ENCODE results near the gene OR10G2.

- PRO-cap = no peak
Measured at GRCh38 chr14:21430727-21431789, 24.9 kb downstream of the CHD8 start.

DNA sequence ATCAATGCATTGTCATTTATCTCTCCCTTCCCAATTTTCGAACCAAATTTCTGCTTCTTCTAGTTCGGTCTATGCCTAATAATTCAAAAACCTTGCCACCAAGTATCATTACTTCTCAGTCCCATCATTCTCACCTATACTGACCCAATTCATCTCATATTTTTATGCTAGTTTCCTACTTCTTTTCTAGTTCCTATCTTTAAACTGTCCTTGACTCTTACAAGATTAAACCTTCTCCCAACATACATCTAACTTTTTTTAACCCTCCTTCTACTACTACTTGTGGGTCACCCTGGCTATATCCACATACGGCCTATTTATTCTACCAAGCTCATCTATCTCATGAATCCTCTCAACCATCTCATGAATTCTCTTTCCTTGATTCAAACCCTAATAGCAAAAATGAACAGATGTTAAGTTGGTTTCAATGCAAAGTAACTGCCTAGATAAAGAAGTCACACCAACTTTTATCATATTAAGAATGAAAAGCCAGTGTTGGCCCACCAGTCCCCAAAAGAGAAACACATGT lies 21.3 kb downstream of the CHD8 start:
- PRO-cap = no peak

DNA sequence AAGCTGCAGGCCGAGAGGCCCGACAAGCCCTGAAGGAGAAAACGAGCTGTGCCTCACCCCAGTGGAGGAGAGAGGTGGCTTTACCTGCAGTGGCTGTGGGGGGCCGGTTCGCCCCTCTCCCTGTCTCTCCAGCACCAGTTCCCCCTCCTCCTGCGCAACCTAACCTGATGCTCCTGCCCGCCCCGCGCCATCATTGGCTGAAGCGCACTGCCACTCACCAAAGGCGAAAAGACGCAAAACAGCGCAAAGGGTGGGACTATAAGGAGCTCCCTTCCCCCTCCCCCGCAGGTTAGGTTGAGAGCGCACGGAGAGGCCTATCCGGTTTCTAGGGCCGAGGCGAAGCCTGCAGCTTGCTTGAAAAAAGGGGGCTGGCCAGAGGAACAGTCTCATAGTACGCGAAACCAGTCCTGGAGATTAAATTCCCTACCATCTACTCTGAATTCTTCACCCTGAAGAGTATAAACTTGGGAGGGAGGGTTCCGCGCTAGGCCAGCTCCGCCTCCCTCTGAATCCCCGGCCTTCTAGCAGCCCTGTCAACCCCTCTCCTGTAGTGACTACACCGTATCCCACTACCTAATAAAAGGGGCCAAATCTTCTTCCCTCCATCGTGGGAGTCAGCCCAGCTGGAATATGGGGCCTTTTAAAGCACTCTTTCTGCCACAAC lies 18.7 kb downstream of the CHD8 start:
- PRO-cap = bidirectional peak, plus-strand start at position 321 of the sequence, minus-strand start at position 136 of the sequence; bidirectional peak, plus-strand start at position 605 of the sequence, minus-strand start at position 523 of the sequence

- PRO-cap = no peak
Measured at GRCh38 chr14:21634681-21635312, at the start of gene OR10G2. Gene OR10G2 (minus strand): TSS chr14:21634940.

- PRO-cap = no peak
Measured at GRCh38 chr14:21738528-21738967, 64.9 kb upstream of the OR4E1 start.

DNA sequence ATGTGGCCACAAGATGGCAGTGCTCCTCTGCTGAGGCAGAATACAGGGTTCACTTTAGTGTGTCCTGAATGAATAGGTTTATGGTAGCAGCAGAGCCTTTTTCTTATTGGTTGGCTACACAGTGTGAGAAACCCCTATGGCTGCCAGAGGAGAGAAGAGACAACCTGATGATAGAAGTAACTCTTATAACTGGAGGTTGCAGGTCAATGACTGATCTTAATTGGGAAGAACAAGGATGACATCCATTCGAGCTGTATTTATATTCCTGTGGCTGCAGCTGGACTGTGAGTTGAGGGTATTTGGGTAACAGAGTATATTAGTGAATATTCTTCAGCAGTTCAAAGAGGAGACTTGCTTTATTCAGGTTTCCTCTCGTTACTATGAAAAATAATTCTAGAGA lies 195.0 kb upstream of the OR4E1 start:
- PRO-cap = no peak

DNA sequence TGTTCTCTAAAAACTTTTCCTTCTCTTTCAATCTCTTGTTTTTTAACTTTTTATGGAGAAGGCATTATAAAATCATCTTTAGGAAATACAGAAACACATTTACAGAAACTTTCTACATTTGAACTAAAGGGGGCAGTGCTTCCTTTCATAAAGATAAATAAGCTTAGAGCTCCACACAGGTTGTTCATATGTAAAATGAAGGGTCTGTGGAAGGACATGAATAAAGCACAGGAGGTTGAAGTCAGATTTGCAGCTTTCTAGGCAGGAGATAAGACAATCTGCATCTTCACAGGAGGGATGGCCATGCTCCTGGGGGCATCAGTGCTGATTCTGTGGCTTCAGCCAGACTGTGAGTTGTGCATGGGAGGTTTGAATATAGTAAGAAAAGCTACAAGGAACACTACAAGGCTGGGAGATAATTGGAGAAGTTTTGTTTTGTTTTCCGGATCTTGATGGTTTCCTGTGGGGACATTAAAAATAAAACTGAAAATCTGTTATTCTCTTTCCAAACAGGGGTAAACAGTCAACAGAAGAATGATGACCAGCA lies 425.9 kb downstream of the DAD1 start:
- PRO-cap = no peak

- PRO-cap = no peak
Measured at GRCh38 chr14:22487964-22488339, 101.1 kb downstream of the DAD1 start.

DNA sequence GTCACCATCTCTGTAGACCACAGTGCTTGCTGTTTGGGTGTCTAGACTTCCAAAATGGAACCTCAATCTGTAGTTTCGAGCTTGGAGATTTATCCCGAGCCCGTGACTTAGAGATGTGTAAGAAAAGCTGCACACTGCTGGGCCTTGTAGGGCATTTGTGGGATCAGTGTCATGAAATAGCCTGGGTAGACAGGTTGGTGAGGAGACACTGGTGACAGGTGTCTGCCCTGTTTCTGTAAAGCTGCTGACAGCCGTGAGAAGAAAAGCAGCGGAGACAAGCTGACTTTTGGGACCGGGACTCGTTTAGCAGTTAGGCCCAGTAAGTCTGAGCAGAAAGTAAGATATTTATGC lies 95.9 kb downstream of the DAD1 start:
- PRO-cap = no peak

DNA sequence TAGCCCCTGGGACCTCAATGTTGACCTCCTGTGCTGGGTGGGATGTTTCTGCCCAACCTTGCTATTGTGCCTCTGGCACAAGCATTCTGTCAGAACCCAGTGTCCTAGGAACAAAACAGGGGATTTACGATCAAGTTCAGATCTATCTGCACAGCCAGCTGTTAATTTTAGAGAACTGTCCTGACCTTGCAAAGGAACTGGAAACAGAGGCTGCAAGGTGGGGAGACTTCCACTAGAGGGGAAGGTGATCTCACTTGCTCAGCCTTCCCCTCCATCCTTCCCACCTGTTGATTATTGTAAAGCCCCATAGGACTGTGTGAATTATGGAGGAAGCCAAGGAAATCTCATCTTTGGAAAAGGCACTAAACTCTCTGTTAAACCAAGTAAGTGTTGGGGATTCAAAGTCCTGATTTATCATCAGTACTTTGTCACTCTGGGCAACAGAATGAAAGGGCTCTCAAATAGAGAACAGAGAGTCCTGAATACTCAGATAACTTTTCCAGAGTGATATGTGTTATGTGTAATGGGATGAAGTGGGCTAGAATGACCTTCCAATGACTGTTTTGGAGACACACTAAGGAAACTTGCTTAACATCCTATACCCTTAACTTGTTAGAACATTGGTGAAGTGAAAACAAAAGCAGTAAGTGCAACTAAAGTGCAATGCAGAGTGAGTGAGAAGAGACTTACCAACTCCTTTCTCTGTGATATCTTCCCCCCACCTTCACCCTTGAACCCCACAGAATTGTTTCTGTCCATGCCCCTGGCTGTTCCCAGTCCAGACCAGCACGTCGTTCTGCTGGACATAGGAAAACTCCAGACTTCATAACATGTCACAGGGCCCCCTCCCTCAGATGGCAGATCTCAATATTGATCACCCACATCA lies 92.2 kb downstream of the DAD1 start:
- PRO-cap = unidirectional peak, minus-strand start at position 60 of the sequence

DNA sequence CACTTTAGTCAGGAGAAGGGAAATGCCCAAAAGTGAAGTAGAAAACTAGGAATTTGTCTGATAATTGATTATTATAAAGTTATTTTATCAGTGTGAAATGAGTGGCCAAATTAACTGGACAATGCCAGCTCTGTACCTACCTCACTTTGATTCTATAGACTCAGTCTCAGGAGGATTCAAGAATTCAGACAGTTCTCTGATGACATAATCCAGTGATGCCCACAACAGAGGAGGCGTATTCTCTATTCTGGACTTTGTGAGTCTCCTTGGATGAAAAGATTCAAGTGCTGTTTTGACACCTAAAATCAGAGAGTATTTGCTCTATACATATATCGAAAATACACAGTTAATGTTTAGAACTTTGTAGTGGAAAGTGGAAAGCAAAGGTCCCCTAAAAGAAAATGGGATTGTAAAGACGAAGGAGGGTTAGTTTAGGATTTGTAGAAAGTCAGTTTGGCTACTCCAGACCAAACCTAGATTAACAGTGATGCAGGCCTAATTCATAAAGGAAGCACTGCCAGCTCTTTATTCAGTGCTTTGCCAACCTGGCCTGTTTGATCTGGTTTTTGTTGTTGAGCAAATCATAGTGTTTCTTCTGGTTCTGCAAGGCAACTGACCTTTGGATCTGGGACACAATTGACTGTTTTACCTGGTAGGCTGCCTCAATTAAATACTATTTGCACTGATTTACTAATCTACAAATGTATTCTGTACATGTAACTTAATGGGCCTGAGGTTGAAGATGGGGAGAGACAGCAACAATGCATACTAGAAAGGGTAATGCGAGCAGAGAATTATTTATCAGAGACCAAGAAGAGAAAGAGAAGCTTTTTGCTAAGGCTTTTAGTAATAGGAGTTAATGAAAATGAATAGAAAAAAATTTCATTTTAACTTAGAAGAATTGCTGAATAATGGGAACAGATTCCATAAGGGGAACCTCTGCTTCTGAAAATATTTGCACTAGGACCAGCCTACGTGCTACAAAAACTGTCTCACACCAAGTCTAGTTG lies 67.3 kb downstream of the DAD1 start:
- PRO-cap = no peak

DNA sequence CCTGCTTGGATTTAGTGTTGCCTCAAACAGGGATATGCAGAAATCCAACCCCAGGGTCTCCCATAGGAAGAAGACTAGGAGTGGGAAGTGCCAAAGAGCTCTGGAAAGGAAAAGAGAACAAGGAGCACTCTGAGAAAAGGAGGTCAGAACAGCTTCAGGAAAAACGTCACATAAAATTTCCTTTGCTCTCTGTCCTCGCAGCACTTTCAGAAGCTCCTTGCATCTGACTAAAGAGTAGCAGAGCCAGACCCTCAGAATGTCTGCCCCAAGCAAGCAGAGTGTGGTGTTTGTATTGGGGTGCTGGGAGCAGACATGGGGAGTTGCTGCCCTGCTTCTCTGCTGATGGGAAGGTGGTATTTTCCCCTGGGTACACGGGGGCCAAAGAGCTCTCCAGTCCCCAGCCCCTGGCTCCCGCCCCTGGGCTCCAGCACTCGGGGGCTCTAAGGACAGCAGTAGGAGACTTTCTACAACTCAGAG lies 50.5 kb downstream of the DAD1 start:
- PRO-cap = unidirectional peak, plus-strand start at position 93 of the sequence; unidirectional peak, plus-strand start at position 169 of the sequence

GRCh38 chr14:22556135-22556899 lies 32.7 kb downstream of the DAD1 start:
- PRO-cap = no peak

- PRO-cap = no peak
Measured at GRCh38 chr14:22566615-22567234, 22.3 kb downstream of the DAD1 start.

- PRO-cap = unidirectional peak, plus-strand start at chr14:22821874
Measured at GRCh38 chr14:22821673-22821935, 6.4 kb upstream of the SLC7A7 start.

GRCh38 chr14:22847586-22848704 lies 11.6 kb downstream of the MMP14 start:
- PRO-cap = no peak

DNA sequence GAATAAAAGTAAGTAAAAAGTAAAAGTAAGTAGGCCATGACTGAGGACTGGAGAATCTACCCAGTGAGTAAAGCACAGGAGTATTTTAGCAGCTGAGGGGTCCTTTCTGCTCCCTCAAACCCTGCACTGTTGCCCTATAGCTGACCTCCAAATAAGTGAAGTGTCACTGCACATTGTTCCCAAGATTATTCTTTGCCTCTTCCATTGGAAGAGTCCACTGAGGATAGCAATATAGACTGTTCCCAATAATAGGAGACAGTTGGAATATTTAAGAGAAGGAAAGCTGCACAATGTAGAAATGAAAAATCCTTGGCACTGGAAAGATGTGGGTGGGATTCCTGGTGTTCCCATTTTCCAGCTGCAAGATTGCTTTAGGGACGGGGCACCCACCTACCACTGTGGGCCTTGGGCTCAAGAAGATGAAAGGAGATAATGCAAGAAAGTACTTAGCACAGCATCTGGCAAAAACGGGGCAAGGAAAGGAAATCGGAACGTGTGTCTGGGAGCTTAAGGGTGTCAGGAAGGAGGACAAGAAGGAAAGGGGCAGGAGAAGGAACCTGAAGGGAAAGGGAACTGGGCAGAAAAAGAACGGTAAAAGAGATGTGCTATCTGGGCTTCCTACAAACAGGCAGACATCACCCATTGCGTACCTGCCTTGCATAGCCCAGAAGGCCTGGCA lies 1.2 kb upstream of the REM2 start:
- PRO-cap = no peak

- PRO-cap = no peak
Measured at GRCh38 chr14:22885051-22885556, 2.1 kb downstream of the REM2 start.

DNA sequence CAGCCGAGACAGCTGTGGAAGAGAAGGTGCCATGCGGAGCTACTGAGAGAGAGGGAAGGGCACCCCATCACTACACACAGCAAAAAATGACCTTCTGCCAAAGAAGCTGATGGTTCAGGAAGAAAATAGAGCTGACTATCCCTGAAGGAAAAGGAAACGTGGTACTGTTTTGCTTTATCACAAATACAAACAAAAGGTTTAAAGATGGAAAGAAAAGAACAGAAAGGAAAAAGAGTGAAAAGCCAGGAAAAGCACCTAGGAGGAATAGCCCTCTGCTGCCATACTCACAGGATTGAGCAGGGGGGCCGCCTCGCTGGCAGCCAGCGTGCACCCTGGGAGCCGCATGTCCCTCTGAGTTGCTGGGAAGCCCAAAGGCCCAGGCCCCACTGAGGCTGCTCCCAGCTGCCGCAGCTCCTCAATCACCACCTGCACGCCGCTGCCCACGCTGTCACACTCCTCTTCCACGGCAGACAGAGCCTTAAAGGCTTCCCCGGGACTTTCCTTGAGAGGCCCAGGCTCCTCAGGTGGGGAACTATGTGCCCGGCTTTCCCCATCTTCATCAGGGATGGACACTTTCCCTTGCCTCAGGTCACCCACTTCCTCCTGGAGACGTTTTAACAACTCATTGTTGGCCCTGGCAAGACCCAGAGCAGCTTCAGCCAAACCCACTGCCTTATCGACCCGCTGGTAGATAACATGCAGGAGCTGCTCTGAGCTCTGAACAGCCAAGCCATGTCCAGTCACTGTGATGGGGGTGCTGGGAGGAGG lies 11.6 kb downstream of the C14orf93 start:
- PRO-cap = no peak

DNA sequence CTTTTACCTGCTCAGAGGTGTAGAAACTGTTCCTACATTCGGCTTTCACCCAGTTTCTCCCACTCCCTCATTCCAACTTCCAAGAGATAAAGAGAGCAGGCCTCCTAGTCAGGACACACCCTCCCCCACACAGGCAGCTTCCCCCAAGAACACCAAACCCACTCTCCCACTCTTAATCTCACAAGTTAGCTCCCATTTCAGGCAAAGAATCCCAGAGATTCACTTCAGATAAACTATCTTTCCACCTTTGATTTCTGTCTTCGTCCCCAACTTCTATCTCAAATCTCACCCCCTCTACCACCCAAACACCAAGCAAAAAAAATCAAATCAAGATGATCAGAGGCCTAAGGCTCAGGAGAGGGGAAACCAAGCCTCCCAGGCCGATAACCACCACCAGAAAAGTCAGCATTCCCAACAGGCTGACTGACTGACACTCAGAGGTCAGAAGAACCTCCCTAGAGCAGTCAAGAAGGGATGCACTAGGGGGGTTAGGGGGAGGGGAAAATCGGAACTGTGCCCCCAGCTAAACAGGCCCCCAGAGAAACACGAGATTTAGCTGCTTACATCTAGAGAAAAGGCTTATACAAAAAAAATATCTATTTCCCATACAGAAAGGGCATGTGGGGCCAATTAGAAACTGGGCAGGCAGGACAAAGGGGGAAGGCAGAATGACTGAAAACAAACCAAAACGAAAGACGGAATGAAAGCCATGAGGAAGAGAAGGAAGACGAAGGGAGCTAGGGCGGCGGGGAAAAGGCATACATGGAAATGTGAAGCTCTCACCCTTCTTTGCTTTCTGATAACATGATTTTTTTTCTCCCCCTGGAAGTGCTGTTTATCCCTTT lies 13.2 kb upstream of the CDH24 start:
- PRO-cap = bidirectional peak, plus-strand start at position 437 of the sequence, minus-strand start at position 250 of the sequence